B cell (primary cell): ENCODE measurements around a stretch of chr16.

DNA sequence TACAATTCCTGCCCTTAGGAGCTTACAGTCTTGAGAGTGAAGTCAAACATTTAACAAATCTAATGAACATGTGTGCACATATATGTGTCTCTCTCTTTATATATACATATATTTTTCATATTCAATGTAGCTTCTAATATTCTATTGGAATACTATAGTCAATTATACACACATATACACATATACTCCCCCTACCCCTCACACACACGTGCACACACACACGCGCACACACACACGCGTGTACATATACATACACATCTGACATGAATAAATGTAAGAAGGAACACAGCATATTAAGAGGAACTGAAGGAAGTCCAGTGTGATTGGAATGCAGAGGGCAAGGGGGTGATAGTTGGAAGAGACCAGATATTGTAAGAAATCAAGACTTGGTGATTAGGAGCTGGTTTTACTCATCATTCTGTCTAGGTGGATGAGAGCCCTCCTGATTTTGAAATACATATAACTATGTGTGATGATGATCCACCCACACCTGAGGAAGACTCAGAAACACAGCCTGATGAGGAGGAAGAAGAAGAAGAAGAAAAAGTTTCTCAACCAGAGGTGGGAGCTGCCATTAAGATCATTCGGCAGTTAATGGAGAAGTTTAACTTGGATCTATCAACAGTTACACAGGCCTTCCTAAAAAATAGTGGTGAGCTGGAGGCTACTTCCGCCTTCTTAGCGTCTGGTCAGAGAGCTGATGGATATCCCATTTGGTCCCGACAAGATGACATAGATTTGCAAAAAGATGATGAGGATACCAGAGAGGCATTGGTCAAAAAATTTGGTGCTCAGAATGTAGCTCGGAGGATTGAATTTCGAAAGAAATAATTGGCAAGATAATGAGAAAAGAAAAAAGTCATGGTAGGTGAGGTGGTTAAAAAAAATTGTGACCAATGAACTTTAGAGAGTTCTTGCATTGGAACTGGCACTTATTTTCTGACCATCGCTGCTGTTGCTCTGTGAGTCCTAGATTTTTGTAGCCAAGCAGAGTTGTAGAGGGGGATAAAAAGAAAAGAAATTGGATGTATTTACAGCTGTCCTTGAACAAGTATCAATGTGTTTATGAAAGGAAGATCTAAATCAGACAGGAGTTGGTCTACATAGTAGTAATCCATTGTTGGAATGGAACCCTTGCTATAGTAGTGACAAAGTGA lies 8.6 kb downstream of the TERF2IP start:
- PRO-cap = no peak
- CAGE, long polyA plus RNA = start-site peak on the minus strand centred at position 726 of the sequence, 125 bp wide, 12 and 20 reads in 2 replicates; start-site peak on the minus strand centred at position 964 of the sequence, 89 bp wide, 18 and 11 reads in 2 replicates

- PRO-cap = no peak
- CAGE, long polyA plus RNA = no peak
Measured at GRCh38 chr16:76023028-76023301, 254.2 kb upstream of the CNTNAP4 start.

GRCh38 chr16:76509436-76509703 lies 232.2 kb downstream of the CNTNAP4 start:
- PRO-cap = no peak
- CAGE, long polyA plus RNA = no peak

DNA sequence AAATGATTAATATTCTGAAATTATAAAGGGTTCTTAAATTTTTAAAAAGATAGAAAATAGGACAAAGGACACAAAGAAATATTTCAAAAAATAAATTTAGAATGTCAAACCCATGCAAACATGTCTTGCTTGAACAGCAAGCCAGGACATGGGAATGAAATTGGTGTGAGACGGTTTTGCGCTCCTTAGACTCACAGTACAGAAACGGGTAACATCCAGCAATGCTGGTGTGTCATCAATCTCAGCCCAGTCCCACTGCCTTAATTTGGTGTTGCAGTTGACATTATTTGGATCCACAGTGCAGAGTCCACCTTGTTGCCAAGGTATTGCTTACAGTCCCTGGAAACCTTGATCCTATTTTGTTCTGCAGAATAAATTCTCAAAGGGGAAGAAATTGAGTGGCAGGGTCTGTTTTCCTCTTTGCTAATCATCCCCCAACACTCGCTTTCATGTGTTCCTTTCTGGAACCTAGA lies 311.6 kb upstream of the MON1B start:
- PRO-cap = no peak
- CAGE, long polyA plus RNA = no peak

DNA sequence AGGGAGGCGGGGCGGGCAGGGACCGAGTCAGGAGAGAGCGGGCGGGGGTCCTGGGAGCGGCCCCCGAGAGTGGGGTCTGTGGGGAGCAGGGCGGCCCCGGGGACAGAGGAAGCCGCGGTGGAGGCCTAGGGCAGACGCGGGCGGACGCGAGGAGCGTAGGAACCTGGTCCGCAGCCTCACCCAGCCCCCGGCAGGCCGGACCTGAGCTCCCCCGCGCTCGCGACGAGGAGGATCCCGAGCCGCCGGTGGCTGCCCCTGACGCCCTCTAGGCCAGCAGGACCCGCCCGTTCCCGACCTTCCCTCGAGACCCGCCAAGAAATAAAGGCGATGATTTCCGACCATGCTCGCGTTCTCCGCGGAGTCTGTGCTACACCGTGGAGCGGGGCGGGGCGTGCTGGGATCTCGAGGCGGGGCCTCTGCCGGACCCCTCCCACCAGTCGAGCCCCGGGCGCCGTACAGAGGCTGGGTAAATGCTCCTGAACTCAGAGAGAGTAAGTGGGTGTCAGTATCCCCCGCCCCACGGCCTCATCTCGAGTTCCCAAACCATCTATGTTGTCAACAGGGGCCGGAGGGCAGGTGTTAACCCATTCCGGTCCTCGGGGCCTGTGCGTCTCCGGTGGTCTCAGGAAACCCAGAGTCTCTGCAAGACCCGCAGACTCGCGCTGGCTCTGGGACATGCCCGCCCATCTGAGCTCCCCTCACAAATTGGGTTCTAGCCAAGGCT lies 13.6 kb downstream of the SYCE1L start:
- PRO-cap = unidirectional peak, minus-strand start at position 364 of the sequence
- CAGE, long polyA plus RNA = no peak

GRCh38 chr16:77433960-77434949 lies 579 bp downstream of the ADAMTS18 start:
- PRO-cap = no peak
- CAGE, long polyA plus RNA = no peak

GRCh38 chr16:77863315-77863956 lies 75.1 kb downstream of the VAT1L start:
- PRO-cap = no peak
- CAGE, long polyA plus RNA = no peak

DNA sequence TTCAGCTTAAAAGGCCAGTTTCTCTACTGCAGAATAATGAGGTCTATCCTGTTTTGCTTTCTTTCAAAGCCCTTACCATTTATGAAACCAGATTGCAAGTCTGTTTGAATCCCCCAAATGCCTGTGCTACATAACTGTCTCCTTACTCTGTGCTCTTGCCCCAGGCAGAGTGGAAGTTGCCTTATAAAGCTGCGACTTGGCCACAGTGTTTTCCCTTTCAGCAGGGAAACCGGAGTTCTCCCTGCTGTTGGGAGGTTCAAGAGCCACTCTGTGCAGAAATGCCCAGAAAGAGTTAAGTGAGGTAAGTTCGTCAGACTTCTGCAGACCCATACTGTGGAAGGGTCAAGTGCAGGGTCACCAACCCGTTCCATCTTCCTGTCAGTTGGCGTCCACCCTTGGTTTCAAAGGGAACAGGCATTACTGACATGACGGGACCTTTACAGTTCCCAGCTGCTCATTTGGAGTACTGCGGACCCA lies 508.9 kb downstream of the WWOX start:
- PRO-cap = no peak
- CAGE, long polyA plus RNA = no peak

GRCh38 chr16:78663449-78663865 lies 564.0 kb downstream of the WWOX start:
- PRO-cap = no peak
- CAGE, long polyA plus RNA = no peak

GRCh38 chr16:78796214-78796778 lies 696.8 kb downstream of the WWOX start:
- PRO-cap = no peak
- CAGE, long polyA plus RNA = no peak

DNA sequence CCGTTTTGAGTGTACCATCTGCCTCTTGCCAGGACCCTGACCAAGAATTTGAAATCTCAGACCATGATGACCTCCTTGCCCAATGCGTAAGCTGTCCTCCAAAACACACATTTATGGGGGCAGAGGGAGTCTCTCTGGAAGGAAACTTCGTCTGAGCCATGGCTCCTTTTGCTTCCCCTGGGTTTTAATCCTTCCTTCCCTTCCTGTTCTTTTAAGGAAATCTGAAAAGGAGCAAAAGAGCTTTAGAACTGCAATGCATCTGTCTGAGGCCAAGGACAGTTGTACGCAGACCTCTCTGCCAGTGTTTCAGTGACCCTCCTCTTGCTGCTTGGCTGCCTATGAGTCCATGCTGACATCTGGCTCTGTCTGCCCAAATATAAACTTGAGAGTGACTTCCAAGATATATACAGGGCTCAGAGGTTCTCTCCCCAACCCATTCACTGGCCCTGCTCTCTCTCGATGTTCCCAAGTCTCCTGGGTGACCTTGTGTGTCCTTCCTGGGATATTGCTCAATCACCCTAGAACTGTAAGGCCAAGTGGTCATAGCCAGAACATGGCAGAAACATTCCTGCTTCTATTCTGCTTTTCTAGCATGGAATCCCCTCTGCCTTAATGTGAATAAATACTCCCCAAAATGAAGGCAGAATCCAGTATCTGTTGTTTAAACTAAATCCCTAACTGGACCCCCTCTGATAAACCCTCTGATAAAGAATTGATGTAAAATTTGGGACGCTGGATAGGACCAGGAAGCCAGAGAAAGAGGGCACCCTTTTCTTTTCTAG lies 716.2 kb downstream of the WWOX start:
- PRO-cap = no peak
- CAGE, long polyA plus RNA = no peak

- PRO-cap = no peak
- CAGE, long polyA plus RNA = no peak
Measured at GRCh38 chr16:79589360-79589752, 11.2 kb downstream of the MAF start.

- PRO-cap = no peak
- CAGE, long polyA plus RNA = no peak
Measured at GRCh38 chr16:79598271-79598698, 2.3 kb downstream of the MAF start.

DNA sequence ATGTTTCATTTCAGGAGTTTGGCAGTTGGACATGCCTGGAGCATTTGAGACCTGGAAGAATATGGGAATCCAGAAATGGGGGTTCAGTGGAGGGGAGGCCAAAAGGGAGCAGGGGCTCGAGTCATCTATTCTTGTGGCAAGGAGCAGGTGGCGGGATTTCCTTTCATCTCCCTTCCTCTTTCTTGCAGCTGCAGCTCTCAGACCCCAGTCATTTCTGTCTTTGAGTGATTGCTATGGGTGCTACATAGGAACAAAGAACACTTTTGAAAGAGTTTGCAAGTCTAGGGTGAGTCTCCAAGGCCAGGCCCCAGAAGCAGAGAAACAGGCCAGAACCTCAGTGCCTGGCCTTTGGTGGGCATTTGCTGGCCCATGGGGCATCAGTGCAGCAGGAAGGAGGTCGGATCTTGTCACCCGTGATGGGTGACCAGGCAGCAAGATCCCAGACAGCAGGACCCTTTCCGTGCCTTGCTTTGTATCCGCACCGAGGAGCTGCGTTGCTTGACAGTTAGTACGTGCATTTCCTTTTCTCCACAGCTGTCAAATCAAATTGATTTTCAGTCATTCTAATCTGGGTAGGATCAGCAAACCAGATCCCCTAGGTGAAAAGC lies 244.5 kb upstream of the MAF start:
- PRO-cap = no peak
- CAGE, long polyA plus RNA = no peak

GRCh38 chr16:80056528-80056727 lies 455.9 kb upstream of the MAF start:
- PRO-cap = no peak
- CAGE, long polyA plus RNA = no peak

GRCh38 chr16:80656572-80656864 lies 115.7 kb downstream of the DYNLRB2 start:
- PRO-cap = no peak
- CAGE, long polyA plus RNA = no peak

- PRO-cap = no peak
- CAGE, long polyA plus RNA = no peak
Measured at GRCh38 chr16:80718287-80718853, 86.0 kb downstream of the CDYL2 start.

GRCh38 chr16:81045532-81046167 lies 10.0 kb downstream of the ATMIN start:
- PRO-cap = no peak
- CAGE, long polyA plus RNA = no peak

- PRO-cap = no peak
- CAGE, long polyA plus RNA = no peak
Measured at GRCh38 chr16:81189006-81189742, 49.3 kb upstream of the BCO1 start.

DNA sequence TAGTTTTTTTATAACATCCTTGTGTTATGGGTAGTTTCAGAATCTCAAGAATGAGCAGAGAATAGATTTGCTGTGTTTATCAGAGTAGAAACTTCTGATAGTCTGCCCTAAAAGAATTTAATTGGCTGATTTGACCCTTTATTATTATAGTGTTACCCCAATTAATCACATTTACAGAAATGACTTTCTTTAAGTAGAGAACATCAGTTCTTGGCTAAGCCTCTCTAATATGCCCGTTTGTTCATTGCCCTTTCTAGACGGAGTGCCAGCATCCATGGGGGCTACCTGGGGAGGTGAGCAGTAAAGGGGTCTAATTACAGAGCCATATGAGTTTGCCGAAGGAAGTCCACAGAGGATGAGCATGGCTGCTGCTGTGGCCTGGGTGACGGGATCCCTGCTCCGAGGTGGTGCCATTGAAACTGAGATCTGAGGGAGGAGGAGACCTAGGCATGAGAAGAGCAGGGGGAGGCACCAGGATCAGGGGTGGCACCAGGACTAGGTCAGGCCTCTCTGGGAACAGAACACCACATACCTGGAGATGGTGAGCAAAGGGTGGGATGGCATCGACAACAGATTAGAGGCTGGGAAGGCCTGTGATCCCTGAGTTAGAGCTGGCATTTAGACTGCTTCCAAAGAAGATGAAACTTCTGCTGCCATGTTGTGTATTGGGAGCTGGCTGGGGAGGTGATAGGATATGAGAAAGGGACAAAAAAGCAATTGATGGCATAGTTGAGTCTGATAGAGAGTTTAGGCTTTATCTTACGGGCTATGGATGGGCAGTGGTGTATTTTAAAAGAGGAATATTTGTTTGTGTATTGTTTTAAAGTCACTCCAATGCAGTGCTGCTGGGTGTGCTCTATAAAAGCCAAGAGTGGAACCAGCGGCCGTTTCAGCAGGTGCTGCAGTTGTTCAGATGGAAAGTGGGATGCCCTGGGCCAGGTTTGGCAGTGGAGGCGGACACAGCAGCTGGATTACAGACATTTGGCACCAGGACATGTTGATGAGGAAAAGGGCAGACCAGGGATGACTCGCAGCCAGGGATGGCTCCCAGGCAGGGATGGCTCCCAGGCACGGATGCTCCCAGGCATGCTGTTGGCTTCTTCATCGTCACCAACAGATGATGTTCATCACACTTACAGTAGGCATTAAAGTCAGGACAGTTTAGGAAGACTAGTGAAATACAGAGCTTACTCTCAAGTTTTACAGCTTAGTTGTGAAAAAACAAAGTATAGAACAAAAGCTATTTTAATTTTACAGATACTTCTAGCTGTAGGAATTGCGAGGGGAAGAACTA lies 9.7 kb downstream of the GAN start:
- PRO-cap = no peak
- CAGE, long polyA plus RNA = no peak